Measurements from ENCODE around the genes AK6, MAP1B and MRPS27.

DNA sequence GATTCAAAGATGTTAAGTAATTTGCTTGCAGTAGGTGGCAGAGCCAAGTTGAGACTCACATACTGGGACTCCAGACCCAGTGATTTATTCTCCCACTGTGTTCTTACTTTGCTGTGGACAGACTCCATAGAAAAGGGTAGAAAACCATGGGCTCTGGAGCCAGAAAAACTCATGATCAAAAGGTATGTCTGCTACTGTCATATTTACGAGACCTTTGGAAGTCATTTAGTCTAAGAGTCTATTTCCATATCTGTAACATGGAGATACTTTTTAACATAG, 181.9 kb upstream of the CD180 start:
- PRO-cap = no peak
- CAGE, long polyA plus RNA = no peak

- PRO-cap = no peak
- CAGE, long polyA plus RNA = no peak
Observed at GRCh38 chr5:67549190-67549731, 352.7 kb upstream of the CD180 start.

- PRO-cap = no peak
- CAGE, long polyA plus RNA = no peak
Observed at GRCh38 chr5:67646083-67646511, 449.5 kb upstream of the CD180 start.

GRCh38 chr5:67986017-67986360, 229.6 kb upstream of the PIK3R1 start:
- PRO-cap = no peak
- CAGE, long polyA plus RNA = no peak

- PRO-cap = no peak
- CAGE, long polyA plus RNA = no peak
Observed at GRCh38 chr5:68170841-68171683, 44.5 kb upstream of the PIK3R1 start.

GRCh38 chr5:68275072-68275573, 59.6 kb downstream of the PIK3R1 start:
- PRO-cap = no peak
- CAGE, long polyA plus RNA = no peak

- PRO-cap = no peak
- CAGE, long polyA plus RNA = no peak
Observed at GRCh38 chr5:68657282-68657791, 436.5 kb upstream of the SLC30A5 start.

- PRO-cap = no peak
- CAGE, long polyA plus RNA = no peak
Observed at GRCh38 chr5:68746601-68747438, 347.0 kb upstream of the SLC30A5 start.

DNA sequence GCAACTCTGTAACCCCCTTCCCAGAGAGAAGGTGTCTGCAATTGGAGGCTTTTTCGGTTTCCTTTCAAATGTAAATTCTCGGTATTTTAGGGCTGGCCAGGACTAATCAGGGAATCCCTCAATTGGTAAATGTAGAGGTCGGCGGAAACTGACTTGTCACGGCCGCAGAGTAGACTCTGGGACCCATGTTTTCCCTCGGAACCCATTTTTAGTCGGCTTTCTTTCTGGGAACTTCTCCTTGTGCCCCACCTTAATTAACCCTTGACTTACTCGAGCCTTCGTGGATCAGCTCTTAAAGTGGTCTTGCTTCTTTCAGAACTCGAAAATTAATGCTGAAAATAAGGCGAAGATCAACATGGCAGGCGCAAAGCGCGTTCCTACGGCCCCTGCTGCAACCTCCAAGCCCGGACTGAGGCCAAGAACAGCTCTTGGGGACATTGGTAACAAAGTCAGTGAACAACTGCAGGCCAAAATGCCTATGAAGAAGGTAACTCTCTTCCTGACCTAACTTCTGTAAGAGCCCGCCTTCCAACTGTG, 710 bp downstream of the CCNB1 start:
- PRO-cap = no peak
- CAGE, long polyA plus RNA = no peak

- PRO-cap = bidirectional peak, plus-strand start at chr5:69369541, minus-strand start at chr5:69369490; bidirectional peak, plus-strand start at chr5:69369910, minus-strand start at chr5:69369824
- CAGE, long polyA plus RNA = no peak
Observed at GRCh38 chr5:69369126-69370103, at the start of gene AK6. AK6 (minus strand) TSS chr5:69369520.

GRCh38 chr5:69370104-69370386, 427 bp downstream of the RAD17 start:
- PRO-cap = no peak
- CAGE, long polyA plus RNA = no peak

GRCh38 chr5:69493148-69494077, 823 bp downstream of the OCLN start:
- PRO-cap = no peak
- CAGE, long polyA plus RNA = no peak

DNA sequence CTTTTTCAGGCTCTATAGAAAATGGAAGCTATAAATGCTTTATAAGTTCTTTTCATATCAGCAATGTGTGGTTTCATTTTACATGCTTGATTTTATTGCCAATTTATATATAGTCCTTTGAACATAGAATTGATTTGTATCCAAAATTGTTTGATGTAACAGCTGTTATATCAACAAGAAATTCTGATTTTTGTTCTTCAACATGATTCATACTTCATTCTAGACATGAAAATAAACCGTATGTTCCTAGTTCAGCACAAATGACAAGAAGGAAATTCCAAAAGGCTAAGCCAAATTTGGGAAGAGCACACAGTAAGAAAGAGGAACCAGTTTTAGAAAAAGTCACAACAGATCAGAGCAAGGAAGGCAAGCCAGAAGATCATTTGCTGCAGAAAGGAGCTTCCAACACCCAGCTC, 65.1 kb upstream of the MCCC2 start:
- PRO-cap = no peak
- CAGE, long polyA plus RNA = no peak

DNA sequence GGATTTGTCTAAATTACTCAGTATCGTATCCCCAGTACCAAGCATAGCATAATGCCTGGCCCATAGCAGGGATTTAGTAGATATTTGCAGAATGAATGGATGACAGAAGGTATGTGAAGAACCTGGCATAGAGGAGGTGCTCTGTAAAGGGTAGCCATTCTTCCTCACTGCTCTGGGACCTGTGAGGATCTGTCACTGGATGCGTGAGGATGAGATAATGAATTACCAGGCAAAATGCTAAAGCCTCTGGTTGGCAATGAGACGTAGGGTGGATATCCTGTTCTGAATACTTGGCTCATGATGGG, 172.6 kb downstream of the CARTPT start:
- PRO-cap = no peak
- CAGE, long polyA plus RNA = no peak

- PRO-cap = no peak
- CAGE, long polyA plus RNA = no peak
Observed at GRCh38 chr5:72106729-72107895, at the start of gene MAP1B. MAP1B (plus strand) TSS chr5:72107475.

DNA sequence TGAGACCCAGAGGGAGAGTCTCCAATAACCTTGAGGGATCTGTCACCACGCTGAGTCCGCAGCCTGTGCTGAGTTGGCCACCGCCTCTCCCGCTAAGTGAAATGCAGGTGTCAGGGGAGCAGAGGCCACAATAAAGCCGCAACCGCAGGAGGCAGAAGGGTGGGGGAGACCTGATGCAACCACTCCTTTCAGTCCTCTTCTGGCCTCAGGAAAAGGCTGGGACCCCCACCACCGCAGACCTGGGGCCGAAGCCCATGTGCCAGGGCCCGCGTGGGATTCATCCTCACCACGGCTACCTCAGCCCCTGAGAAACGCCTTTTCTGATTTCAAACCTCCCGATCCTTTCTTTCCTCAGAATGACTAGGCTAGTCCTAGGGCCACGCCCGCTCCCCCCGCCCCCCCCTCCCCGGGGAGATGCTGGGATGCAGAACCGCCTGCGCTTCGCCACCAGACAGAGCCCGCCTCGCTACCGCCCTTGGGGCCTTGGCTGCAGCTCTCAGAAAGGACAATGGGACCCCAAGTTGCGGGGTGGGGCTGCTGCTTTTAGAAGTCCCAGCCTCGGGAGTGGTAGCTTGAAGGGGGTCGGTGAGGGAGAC, 719 bp downstream of the MAP1B start:
- PRO-cap = no peak
- CAGE, long polyA plus RNA = no peak

DNA sequence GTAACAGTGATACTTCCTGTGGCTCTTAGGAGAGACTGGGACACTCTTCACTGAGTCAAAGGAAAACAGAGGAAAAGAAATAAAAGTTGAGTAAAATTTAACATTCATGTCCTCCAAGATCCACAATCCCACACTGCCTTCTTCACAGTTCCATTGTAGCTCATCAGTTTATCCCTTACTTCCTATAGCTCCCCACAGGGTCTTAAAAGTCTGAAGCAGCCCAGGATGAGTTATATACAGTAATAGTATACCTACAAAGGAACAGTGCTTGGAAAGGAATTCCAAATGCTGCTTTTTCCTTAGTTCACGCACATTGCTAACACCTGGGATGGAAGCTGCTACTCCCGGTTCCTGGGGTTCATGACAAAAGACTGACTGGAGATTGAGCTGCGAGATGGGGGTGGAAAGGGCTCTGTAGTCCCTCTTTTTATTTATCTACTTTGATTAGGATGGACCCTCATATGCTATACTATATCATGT, 81.4 kb downstream of the MRPS27 start:
- PRO-cap = no peak
- CAGE, long polyA plus RNA = no peak

DNA sequence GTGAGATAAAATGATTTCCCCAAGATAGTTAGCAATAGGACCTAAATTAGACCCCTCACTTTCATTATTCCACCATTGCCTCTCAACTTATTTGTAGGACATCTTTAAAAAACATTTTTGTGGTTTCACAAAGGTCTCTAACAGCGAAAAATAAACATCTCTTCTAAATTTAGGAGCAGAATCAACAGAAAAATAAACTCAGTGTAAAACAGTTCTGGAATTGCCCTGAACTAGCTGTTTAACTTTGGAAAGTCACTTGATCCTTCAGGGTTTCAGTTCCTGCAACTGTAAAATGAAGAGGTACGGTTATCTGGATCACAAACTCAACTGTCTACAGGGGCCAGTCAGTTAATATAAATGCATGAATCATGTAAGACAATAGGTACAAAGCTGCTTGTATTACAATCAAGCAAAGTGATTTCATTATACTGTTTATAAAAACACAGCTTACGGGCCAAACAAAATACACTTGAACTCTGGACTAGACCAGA, 73.2 kb downstream of the MRPS27 start:
- PRO-cap = no peak
- CAGE, long polyA plus RNA = no peak

DNA sequence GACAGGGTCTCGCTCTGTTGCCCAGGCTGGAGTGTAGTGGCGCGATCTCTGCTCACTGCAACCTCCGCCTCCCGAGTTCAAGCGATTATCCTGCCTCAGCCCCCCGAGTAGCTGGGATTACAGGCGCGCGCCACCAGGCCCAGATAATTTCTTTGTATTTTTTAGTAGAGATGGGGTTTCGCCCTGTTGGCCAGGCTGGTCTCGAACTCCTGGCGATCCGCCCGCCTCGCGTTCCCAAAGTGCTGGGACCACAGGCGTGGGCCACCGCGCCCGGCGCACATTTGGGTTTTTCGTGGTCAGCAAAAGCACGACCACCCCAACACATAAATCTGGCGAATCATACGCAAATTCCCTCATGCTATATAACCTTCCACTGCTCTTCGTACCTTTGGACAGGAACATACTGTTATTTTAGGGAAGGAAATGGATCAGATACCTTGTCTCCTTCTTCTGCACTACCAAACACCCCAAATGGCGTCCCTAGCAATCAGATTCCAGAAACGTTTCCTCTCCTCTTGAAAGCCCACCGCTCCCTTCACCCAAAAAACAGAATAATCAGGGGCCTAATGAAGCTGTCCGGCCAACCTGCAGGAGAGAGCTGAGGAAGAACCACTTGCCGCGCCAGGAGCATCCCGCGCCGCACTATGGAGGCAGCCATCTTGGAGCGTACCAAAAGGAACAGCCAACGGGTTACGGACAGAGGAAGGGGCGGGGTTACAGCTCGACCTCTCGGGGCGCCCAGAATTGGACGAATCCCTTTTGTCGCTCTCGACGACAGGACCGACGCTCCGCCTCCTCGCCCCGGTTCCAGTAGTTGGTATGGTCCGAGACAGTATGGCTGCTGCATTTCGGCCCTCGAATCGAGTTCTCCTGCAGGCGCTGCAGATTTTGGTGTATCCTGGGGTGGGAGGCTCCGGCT, at the start of gene MRPS27:
Gene MRPS27, minus strand, starts transcription at position 677 of the 919 bp plus-strand sequence.
- PRO-cap = bidirectional peak, plus-strand start at position 813 of the sequence, minus-strand start at position 661 of the sequence
- CAGE, long polyA plus RNA = no peak

DNA sequence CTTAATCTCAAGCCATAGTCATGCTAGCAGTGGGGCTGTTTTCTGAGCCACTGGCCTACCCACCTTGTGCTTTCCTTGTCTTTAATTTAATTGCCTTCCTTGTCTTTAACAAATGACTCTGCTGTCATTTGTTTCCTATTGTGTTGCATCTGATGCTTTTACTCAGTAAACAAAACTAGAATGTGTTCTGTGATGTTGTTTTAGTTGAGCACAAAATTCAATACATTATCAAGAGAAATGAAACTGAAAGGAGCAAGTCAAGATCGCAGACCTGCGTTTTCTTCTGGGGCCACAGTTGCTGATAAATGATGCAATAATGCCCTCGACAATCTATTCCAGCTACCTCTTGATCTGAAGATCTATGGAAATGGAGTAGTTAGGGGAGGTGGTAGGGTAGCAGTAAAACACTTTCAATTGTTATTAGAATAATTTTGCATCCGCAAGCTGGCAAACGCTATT, 1.7 kb downstream of the ZNF366 start:
- PRO-cap = no peak
- CAGE, long polyA plus RNA = no peak